Metastatic Liver Carcinoma in the Adrenal Gland (tissue), 2 donors: Measurements from ENCODE around the genes FLAD1, MTX1 and HCN3.

DNA sequence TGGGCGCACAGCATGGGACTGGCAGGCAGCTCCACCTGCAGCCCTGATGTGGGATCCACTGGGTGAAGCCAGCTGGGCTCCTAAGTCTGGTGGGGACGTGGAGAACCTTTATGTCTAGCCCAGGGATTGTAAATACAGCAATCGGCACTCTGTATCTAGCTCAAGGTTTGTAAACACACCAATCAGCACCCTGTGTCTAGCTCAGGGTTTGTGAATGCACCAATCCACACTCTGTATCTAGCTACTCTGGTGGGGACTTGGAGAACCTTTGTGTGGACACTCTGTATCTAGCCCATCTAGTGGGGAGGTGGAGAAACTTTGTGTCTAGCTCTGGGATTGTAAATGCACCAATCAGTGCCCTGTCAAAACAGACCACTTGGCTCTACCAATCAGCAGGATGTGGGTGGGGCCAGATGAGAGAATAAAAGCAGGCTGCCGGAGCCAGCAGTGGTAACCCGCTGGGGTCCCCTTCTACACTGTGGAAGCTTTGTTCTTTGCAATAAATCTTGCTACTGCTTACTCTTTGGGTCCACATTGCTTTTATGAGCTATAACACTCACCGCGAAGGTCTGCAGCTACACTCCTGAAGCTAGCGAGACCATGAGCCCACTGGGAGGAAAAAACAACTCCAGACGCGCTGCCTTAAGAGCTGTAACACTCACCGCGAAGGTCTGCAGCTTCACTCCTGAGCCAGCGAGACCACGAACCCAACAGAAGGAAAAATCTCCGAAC lies 63.3 kb upstream of the ADAR start:
- PRO-cap, 2 experiments = no peak in any of the 2 experiments

DNA sequence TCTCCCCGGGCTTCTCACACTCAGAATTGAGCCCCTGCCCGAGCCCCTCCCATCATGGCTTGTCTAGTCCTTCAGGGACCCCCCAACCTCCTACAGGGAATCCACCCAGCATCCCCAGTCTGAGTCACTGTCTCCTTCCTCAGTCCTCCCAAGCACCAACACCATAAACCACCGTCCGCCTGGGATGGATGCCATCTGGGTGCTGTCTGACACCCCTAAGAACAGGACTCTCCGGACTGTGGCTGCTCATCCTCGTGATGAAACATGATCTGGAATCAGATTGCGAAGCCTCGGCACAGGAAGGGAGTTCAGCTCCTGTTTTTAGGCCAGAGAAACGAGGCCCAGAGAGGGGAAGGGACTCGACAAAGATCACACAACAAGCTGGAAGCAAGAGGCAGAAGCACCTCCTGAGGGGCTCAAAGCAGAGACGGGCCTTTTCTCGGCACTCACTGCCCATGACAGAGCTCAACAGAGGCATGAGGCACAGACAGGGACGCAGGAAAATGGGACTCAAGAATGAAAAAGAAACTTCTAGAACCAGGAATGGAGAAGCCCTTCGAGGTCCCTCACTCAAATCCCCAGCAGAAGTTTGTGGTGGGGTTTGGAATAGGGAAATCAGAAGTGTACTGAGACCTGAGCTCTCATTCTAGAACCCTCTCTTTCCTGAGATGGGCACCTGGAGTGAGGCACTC lies 8.4 kb downstream of the KCNN3 start:
- PRO-cap, 2 experiments = no peak in any of the 2 experiments

- PRO-cap, 2 experiments = no peak in any of the 2 experiments
Observed at GRCh38 chr1:154936019-154936337, 541 bp downstream of the PMVK start.

GRCh38 chr1:154951238-154951695 lies 4.6 kb downstream of the PBXIP1 start:
- PRO-cap, 2 experiments = no peak in any of the 2 experiments

DNA sequence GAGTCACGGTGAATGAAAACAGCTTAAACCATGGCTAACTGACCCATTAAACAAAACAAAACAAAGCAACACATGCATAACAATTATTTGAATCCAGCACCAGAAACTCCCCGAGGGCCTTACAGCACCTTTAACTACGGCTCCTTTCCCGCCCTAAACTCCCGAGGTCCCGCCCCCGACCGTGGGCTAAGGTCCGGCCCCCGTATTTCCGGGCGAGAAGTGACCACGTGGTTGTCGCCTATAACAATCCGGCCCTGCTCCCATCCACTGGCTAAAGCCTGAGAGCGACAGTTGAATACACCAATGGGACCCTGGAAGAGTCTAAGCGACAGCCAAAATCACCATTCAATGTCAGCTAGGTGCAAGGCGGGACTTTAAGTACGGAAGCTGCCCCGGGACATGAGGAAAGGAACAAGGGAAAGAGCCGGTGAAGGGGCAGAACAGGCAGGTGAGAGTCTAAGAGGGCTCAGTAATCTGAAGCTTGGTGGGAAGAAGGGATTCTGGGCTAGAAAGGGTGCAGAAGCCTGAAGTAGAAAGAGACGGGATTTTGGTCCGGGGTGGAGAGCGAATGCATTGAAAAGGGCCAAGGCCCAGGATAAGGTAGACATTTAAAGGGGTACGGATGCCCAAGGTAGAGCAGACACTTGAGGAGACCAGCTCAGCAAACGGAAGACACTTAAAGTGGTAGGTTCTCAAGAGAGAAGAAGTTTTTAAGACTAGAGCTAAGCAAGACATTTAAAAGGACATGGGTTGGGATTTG lies at the start of gene FLAD1:
Gene FLAD1, plus strand, starts transcription at position 395 of the 760 bp plus-strand sequence.
- PRO-cap, 2 experiments = peak in 2 of 2 experiments; most common plus-strand start position 405 of the sequence (in 2); most common minus-strand start position 160 of the sequence (in 2)

- PRO-cap, 2 experiments = peak in 2 of 2 experiments; most common minus-strand start chr1:155003855 (in 2)
Observed at GRCh38 chr1:155003370-155004066, 916 bp downstream of the ZBTB7B start.

DNA sequence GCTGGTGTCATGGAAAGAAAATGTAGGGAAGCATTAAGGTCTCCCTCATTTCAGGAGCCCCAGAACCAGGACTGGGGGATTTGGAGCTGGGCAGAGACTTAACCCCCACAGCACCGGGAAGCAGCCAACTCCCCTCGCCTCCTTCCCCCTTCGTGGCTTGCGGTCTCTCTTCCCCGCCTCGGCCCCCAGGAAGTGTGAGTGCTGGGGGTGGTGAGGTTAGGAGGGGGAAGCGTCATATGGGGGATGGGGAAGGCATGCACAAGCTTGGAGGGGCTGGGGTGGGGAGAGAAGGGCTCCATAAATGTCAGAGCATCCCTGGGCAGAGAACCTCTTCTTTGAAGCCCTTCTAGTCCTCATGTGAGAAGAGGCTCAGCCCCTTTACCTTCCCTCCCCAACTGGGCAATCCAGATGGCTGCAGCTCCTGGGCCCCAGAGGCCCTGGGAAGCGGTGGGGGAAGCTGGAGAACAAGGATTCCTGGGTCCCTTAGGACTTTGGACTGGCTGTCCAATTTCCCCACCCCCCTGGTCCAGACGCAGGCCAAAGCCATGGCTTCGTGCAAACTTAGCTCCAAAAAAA lies 7.7 kb downstream of the ZBTB7B start:
- PRO-cap, 2 experiments = no peak in any of the 2 experiments

GRCh38 chr1:155010780-155011059 lies 8.1 kb downstream of the ZBTB7B start:
- PRO-cap, 2 experiments = no peak in any of the 2 experiments

DNA sequence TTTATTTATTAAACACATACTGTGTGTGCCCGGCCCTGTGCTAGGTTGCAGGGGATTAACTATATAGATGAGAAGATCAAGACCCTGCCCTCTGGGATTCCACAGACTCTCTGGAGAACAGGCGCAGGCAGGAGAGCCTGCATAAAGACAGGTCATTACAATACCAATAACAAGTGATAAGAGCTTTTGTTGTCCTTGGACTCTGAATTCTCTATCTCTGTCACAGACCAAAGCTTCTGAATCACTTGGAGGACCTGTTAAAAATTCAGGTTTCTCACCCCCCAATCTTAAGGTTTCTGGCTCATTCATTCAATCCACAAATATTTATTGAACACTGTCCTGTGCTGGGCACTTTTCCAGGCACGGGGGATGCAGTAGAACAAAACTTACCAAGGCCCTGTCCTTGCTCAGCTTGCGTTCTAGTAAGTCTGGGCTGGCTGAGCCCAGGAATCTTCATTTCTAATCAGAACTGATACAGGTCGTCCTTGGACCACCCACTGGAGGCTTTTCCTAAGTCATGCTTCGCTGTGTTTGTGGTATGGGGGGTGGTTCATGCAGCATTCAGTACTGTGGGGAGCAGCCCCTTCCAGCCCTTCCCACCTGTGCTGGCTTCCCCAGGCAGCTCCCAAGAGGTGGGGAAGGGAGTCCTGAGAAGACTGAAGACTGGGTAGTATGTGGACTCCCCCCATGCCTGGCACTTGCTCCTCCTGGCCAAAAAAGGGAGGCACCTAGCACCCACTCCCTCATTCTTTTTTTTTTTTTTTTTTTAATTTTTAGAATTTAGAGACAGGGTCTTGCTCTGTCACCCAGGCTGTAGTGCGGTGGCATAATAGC lies 1.5 kb downstream of the EFNA4 start:
- PRO-cap, 2 experiments = no peak in any of the 2 experiments

DNA sequence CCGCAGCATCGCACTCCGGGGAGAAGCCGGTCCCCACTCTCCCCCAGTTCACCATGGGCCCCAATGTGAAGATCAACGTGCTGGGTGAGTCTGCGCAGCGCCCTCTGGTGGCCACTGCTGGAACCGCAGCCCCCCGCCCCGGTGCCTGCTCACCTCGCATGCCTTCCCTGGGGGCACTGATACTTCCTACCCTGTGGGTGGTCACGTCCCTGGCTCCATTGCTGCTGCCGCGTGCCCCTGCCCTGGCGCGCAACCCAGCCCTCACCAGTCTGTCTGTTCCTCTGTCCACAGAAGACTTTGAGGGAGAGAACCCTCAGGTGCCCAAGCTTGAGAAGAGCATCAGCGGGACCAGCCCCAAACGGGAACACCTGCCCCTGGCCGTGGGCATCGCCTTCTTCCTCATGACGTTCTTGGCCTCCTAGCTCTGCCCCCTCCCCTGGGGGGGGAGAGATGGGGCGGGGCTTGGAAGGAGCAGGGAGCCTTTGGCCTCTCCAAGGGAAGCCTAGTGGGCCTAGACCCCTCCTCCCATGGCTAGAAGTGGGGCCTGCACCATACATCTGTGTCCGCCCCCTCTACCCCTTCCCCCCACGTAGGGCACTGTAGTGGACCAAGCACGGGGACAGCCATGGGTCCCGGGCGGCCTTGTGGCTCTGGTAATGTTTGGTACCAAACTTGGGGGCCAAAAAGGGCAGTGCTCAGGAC lies 7.6 kb downstream of the EFNA3 start:
- PRO-cap, 2 experiments = peak in 2 of 2 experiments; most common plus-strand start position 447 of the sequence (in 2); most common minus-strand start position 55 of the sequence (in 2)

- PRO-cap, 2 experiments = peak in 2 of 2 experiments; most common plus-strand start chr1:155131267 (in 1); most common minus-strand start chr1:155131420 (in 2)
Observed at GRCh38 chr1:155130936-155131743, 3.5 kb downstream of the EFNA1 start.

GRCh38 chr1:155134139-155134879 lies 1.3 kb upstream of the SLC50A1 start:
- PRO-cap, 2 experiments = peak in 2 of 2 experiments; most common plus-strand start chr1:155134366 (in 1); most common minus-strand start chr1:155134336 (in 2)

DNA sequence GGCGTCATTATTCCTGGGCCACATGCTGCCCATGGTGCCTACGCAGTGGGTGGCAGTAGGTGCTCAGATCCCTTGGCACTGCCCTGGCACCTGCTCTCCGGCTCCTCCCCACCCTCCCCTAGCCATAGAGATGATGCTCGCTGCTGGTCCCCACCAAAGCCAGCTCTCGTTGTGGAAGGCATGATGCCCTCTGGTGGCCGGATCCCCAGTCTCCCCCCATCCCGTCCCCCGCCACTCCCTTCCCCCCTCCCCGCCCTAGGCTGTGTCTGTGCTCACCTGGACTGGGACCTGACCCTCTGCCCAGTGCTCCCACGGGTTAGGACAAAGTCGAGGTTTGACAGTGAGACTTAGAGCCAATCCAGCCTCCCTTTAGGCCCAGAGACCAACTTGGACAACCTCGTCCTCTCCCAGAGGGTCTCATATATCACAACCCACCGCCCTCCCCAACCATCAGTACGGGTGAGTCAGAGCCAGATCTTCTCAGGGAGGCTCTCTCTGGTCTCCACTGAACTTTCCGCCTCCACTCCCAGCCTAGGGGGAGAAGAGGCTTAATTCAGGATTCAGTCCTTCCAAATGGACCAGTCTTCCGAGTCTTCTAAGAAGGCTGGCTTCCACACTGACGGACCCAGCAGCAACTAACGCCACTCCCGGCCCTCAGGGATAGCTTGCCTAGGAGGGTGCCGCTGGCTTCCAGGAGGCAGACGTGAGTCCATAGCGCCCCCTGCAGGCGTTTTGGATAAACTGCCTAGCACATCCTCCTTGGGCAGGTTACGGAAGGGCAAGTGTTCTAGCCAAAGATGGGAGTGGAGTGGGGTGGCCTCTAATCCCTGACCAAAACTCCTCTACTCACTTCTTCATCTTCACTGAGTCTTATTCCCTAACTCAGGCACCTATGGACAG lies 5.5 kb downstream of the KRTCAP2 start:
- PRO-cap, 2 experiments = peak in 2 of 2 experiments; most common minus-strand start position 637 of the sequence (in 2)

GRCh38 chr1:155193014-155193295 lies 14.7 kb downstream of the THBS3 start:
- PRO-cap, 2 experiments = peak in 1 of 2 experiments; most common plus-strand start chr1:155193051 (in 1)

DNA sequence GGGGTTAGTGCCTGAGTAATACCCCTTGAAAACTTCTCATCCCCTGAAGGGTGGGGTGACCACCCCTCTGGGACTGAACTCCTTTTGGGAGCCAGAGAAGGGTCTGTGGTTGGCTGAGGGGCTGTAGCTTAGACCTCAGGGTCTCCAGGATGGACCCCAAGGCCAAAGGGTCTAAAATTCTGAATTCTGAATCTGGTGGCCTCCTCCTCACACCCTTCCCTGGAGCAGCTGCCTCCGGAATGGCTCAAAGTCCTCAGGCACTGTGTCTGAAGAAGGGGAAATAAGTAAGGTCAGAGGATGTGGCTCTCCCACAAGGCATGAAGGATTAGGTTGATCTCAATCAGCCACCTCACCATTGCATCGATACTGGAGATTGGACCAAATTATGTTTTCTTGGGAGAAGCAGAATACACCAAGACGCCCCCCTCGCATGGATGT lies 12.0 kb downstream of the THBS3 start:
- PRO-cap, 2 experiments = no peak in any of the 2 experiments

DNA sequence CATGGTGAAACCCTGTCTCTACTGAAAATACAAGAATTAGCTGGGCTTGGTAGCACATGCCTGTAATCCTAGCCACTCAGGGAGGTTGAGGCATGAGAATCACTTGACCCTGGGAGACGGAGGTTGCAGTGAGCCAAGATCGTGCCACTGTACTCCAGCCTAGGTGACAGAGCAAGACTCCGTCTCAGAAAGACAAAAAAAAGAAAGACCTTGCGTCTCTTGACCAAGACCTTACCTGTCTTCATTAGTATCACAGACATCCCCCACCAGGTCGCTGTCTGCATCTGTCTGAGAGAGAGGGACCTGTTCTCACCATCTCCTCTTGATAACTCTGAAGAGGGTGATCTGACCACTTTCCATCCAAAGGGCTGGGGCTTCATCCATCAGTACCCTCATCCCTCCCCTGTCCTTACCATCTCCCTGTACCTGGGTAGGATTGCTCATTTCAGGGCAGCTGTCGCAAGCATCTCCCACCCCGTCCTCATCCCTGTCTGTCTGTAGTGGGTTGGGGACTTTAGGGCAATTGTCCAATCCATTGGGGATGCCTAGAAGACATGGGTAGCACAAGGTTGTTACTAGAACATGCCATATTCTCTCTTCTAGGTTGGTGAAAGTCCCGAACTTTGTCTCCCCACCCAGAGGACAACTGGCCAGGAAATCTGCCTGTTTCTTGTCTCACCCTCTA lies 8.0 kb downstream of the THBS3 start:
- PRO-cap, 2 experiments = no peak in any of the 2 experiments

DNA sequence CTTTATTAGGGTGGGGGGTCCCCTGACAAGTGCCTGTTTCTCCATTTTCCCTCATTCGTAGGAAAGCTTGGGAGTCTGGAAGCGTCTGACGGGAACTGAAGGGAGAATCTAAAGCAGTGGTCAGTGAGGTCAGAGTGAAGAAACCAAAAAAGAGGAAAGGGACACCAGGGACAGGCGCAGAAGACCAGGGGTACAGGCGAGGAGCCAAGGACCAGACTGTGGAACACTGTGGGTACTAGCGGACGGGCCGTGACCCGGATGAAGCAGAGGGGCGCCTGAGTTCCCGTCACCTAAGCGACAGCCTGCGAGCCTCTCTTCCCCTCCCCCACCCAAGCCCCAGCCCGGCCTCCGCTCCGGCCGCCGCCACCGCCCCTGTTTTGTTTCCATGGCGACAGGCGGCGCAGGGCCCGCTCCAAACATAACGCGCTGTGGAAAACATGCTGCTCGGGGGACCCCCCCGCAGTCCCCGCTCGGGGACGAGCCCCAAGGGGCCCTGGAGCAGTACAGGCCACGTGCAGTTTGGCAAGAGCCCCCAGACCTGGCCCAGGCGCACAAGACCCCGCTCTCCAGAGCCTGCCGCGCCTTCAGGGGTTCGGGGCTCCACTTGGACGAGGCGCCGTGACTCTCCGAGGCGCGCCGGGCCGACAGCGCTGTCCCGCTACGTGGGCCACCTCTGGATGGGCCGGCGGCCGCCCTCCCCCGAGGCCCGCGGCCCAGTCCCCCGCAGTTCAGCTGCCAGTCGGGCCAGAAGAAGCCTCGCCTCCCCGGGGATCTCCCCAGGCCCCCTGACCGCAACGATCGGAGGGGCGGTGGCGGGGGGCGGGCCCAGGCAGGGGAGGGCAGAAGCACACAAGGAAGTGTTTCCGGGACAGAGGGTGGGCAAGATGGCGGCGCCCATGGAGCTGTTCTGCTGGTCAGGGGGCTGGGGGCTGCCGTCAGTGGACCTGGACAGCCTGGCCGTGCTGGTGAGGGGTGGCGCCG lies at the start of gene MTX1:
Gene MTX1, plus strand, starts transcription at position 328 of the 981 bp plus-strand sequence.
- PRO-cap, 2 experiments = peak in 2 of 2 experiments; most common plus-strand start position 871 of the sequence (in 2); most common minus-strand start position 800 of the sequence (in 2)

DNA sequence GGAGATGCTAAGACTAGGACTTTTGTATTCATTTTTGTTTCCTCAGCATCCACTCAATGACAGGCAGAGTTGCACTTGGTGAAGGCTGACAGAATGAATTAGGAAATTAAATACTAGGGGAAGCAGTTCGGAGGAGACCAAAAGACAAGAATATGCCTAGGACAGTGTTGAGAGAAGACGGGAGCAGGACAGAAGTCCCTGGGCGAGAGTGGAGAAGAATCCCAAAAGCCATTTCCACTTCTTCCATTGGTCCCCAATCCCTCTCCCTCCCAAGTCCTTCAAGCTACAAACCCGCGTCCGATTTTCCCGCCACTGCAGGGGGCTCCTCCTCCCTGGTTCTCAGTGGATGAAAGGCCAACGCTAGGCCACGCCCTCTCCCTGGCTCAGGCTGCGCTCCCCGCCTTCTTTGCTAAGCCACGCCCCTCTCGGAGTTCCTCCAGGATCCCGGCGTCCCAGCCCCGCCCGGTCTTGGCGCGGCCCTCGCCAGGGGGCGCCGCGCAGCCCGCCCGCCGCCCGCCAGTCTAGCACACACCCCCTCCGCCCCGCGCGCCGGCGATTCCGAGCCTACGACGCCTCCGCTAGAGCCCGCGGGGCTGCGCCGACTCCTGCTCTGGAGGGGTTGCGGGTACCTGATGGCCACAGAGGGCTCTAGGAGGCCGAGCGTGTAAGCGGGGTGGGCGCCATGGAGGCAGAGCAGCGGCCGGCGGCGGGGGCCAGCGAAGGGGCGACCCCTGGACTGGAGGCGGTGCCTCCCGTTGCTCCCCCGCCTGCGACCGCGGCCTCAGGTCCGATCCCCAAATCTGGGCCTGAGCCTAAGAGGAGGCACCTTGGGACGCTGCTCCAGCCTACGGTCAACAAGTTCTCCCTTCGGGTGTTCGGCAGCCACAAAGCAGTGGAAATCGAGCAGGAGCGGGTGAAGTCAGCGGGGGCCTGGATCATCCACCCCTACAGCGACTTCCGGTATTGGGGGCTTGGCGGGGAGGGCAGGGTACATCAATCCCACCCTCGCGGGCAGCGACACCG lies at the start of gene HCN3:
Gene HCN3, plus strand, starts transcription at position 555 of the 1,023 bp plus-strand sequence.
- PRO-cap, 2 experiments = peak in 1 of 2 experiments; most common plus-strand start position 885 of the sequence (in 1)

DNA sequence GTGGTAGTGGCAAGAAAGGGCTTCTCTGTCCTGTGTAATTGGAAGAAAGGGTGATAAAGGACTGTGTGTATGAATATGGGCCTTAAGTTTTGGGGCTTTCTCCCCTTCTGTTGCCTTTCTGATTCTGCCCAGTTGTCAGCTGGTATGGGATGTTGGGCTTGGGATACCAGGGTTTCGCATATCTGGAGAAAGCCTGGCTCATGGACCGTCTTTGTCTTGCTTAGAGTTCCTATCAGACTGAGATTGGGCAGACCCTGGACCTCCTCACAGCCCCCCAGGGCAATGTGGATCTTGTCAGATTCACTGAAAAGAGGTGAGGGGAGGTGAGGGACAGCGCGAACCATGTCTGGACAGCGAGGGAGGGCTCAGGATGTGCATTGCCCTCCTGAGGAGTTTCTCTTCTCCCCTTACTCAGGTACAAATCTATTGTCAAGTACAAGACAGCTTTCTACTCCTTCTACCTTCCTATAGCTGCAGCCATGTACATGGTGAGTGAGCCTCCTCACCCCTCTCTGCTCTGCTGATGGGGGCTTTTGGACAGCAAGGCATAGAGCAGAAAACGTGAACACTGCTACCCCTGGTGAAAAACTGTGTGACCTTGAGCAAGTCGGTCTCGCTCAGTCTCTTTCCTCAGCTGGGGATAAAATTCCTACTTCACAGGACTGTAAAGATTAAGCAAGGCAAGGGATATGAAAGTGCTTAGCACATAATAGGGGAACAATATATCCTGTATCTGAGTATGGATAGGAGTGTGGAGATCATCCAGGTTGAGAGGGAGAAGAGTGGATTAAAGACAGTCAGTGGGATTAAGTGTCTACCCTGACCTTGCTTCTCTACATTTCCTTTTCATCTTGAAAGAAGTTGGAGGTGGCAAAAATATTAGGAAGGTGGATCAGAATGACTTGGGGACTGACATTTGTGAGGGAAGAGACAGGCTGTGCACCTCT lies 2.0 kb upstream of the RUSC1 start:
- PRO-cap, 2 experiments = no peak in any of the 2 experiments

- PRO-cap, 2 experiments = no peak in any of the 2 experiments
Observed at GRCh38 chr1:155468215-155468841, 94.3 kb downstream of the ASH1L start.